GM12878 (cell line): ENCODE measurements around the gene OCM.

DNA sequence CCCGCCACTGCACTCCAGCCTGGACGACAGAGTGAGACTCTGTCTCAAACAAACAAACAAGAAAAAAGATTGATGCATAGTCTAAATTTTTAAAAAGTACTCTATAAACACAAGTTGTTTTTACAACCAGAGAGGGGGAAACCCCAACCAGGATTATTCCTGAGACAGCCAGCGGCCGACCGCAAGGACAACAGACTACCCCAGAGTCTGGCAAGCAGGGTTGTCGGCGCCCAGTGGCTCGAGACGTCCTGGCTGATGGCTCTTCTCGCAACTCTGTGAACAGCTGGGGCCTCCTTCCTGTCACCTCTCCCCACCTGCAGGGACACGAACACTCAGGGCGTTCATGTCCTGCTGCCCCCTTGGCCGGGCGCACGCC, 23.7 kb downstream of the FBXL18 start:
- RAMPAGE, long total RNA: no peak
- RRBS, 2 experiments: no CpG with 5 or more reads among the region's 15 CpGs
CAGE:
- cytosol, long polyA minus RNA: no peak
- cytosol, long polyA plus RNA: no peak
- long polyA plus RNA: no peak
- nucleolus, long total RNA: no peak
- nucleus, long polyA plus RNA: no peak
- nucleus, long total RNA: no peak

- RAMPAGE, long total RNA: no peak
- RRBS, 2 experiments: no CpG with 5 or more reads among the region's 18 CpGs
CAGE:
- cytosol, long polyA minus RNA: no peak
- cytosol, long polyA plus RNA: no peak
- long polyA plus RNA: no peak
- nucleolus, long total RNA: no peak
- nucleus, long polyA plus RNA: no peak
- nucleus, long total RNA: no peak
These were observed 21.6 kb downstream of the FBXL18 start for GRCh38 chr7:5491938-5492560.

- RAMPAGE, long total RNA: no peak
- RRBS, 2 experiments: no CpG with 5 or more reads among the region's 14 CpGs
CAGE:
- cytosol, long polyA minus RNA: start-site peak on the plus strand at chr7:5527723-5527730, 26 reads
- cytosol, long polyA plus RNA: no peak
- long polyA plus RNA: no peak
- nucleolus, long total RNA: no peak
- nucleus, long polyA plus RNA: no peak
- nucleus, long total RNA: no peak
These were observed 2.8 kb downstream of the ACTB start for GRCh38 chr7:5527580-5527980.

- RAMPAGE, long total RNA: no peak
- RRBS, 2 experiments: no CpG with 5 or more reads among the region's 7 CpGs
CAGE:
- cytosol, long polyA minus RNA: no peak
- cytosol, long polyA plus RNA: no peak
- long polyA plus RNA: no peak
- nucleolus, long total RNA: no peak
- nucleus, long polyA plus RNA: no peak
- nucleus, long total RNA: no peak
These were observed 87.2 kb downstream of the RNF216 start for GRCh38 chr7:5694021-5694808.

DNA sequence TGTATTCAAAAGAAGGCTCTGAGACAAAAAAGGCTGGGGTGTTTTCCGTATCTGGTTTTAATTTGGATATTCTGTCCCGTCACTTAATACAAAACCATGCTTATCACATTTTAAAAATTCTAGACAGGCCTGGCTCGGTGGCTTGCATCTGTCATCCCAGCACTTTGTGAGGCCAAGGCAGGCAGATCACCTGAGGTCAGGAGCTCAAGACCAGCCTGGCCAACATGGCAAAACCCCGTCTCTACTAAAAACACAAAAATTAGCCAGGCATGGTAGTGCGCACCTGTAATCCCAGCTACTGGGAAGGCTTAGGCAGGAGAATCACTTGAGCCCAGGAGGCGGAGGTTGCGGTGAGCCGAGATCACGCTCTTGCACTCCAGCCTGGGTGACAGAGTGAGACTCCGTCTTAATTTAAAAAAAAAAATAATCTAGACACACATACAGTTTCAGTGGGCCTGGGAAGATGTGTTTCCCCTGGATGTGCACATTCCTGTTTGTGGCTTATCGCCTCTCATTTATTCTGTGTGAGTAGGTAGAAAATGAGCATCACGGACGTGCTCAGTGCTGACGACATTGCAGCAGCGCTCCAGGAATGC, at the start of gene OCM:
TSS of gene OCM (plus strand) at position 448 of the 596 bp plus-strand sequence.
- RAMPAGE, long total RNA: no peak
- RRBS, 2 experiments: no CpG with 5 or more reads among the region's 15 CpGs
CAGE:
- cytosol, long polyA minus RNA: no peak
- cytosol, long polyA plus RNA: no peak
- long polyA plus RNA: no peak
- nucleolus, long total RNA: no peak
- nucleus, long polyA plus RNA: no peak
- nucleus, long total RNA: no peak

DNA sequence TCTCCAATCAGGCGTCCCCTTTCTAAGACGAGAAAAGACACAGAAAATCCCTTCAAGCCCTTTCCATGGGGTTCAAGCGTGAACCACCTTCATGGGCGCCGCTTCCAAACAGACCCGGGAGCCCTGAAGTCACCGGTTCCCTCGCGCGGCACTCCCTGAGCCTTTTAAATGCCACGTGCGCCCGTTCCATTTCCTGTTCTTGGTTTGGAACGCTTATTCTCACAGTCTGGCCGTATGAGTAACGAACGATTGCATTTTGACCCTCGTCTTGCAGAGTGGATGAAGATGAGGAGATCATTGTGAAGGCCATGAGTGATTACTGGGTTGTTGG, 25.0 kb downstream of the CCZ1 start:
- RAMPAGE, long total RNA: no peak
- RRBS, 2 experiments: no CpG with 5 or more reads among the region's 18 CpGs
CAGE:
- cytosol, long polyA minus RNA: no peak
- cytosol, long polyA plus RNA: no peak
- long polyA plus RNA: no peak
- nucleolus, long total RNA: no peak
- nucleus, long polyA plus RNA: no peak
- nucleus, long total RNA: no peak

DNA sequence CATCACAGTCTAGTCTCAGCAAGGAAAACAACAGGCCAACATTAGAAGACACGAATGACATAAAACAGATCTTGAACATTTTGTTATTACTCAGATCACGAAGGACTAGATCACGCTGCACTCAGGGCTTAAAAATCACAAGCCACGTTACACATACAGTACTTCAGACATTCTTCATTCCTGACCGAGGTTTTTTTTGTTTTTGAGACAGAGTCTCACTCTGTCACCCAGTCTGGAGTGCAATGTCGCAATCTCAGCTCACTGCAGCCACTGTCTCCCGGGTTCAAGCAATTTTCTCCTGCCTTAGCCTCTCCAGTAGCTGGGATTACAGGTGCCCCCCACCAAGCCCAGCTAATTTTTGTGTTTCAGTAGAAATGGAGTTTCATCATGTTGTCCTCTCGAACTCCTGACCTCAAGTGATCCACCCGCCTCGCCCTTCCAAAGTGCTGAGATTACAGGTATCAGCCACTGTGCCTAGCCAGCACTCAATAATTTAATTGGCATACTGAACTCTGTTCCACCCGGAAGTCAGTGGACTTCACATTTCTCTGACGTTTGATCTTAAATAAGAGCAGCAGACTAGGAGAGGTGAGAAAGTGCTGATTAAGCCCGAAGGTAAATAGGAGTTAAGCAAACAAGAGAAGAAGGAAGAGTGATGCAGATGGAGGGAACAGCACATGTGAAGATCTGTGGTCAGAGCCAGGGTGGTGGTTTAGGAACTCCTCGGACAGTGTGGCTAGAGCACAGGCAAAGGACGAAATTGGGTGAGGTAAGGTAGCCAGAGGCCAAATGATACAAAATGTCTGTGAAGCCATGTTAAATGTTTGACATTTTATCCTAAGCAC, 3.5 kb downstream of the AIMP2 start:
- RAMPAGE, long total RNA: no peak
- RRBS, 2 experiments: no CpG with 5 or more reads among the region's 15 CpGs
CAGE:
- cytosol, long polyA minus RNA: no peak
- cytosol, long polyA plus RNA: no peak
- long polyA plus RNA: no peak
- nucleolus, long total RNA: no peak
- nucleus, long polyA plus RNA: no peak
- nucleus, long total RNA: no peak

- RAMPAGE, long total RNA: no peak
- RRBS, 2 experiments: no CpG with 5 or more reads among the region's 34 CpGs
CAGE:
- cytosol, long polyA minus RNA: no peak
- cytosol, long polyA plus RNA: no peak
- long polyA plus RNA: no peak
- nucleolus, long total RNA: no peak
- nucleus, long polyA plus RNA: no peak
- nucleus, long total RNA: no peak
These were observed 57.7 kb downstream of the USP42 start for GRCh38 chr7:6162016-6163261.

GRCh38 chr7:6257674-6258057, 14.8 kb downstream of the CYTH3 start:
- RAMPAGE, long total RNA: no peak
- RRBS, 2 experiments: no CpG with 5 or more reads among the region's 4 CpGs
CAGE:
- cytosol, long polyA minus RNA: no peak
- cytosol, long polyA plus RNA: no peak
- long polyA plus RNA: start-site peak on the minus strand at chr7:6257776-6257798, 351 and 61 reads in 2 replicates
- nucleolus, long total RNA: start-site peak on the minus strand at chr7:6257776-6257798, 528 reads
- nucleus, long polyA plus RNA: start-site peak on the minus strand at chr7:6257790-6257798, 783 and 543 reads in 2 replicates
- nucleus, long total RNA: start-site peak on the minus strand at chr7:6257806-6257816, 248 reads

- RAMPAGE, long total RNA: no peak
- RRBS, 2 experiments: no CpG with 5 or more reads among the region's 13 CpGs
CAGE:
- cytosol, long polyA minus RNA: no peak
- cytosol, long polyA plus RNA: no peak
- long polyA plus RNA: no peak
- nucleolus, long total RNA: no peak
- nucleus, long polyA plus RNA: no peak
- nucleus, long total RNA: no peak
These were observed 1.5 kb downstream of the CYTH3 start for GRCh38 chr7:6270923-6271348.

- RAMPAGE, long total RNA: no peak
- RRBS, 2 experiments: no CpG with 5 or more reads among the region's 13 CpGs
CAGE:
- cytosol, long polyA minus RNA: no peak
- cytosol, long polyA plus RNA: no peak
- long polyA plus RNA: no peak
- nucleolus, long total RNA: no peak
- nucleus, long polyA plus RNA: no peak
- nucleus, long total RNA: no peak
These were observed 23.7 kb downstream of the RAC1 start for GRCh38 chr7:6397990-6398522.

DNA sequence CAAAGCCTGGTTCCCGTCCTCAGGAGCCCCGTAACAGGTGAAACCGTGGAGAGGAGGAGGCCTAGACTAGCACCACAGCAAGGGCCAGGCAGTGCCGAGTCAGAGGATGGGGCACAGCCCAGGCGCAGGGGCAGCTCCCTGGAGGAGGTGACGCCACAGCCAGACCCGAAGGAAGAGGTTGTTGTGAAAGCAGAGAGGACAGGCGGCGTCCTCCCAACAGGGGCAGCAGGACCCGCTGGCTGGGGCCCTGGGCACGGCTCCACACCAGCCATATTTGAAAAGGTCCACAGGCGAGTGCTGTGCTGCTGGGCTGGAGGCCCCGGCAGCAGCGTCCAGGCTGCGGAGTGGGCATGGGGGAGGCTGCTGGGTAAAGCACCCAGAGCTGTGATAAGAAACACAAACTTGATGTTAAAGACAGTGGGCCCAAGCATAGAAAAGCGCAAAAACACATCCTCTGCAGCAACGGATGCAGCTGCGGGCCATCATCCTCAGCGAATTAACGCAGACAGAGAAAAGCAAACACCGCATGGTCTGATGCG, 25.6 kb downstream of the DAGLB start:
- RAMPAGE, long total RNA: no peak
- RRBS, 2 experiments: no CpG with 5 or more reads among the region's 22 CpGs
CAGE:
- cytosol, long polyA minus RNA: no peak
- cytosol, long polyA plus RNA: no peak
- long polyA plus RNA: no peak
- nucleolus, long total RNA: no peak
- nucleus, long polyA plus RNA: no peak
- nucleus, long total RNA: no peak

GRCh38 chr7:6424483-6424868, 23.3 kb downstream of the DAGLB start:
- RAMPAGE, long total RNA: no peak
- RRBS, 2 experiments: no CpG with 5 or more reads among the region's 11 CpGs
CAGE:
- cytosol, long polyA minus RNA: no peak
- cytosol, long polyA plus RNA: no peak
- long polyA plus RNA: no peak
- nucleolus, long total RNA: no peak
- nucleus, long polyA plus RNA: no peak
- nucleus, long total RNA: no peak

DNA sequence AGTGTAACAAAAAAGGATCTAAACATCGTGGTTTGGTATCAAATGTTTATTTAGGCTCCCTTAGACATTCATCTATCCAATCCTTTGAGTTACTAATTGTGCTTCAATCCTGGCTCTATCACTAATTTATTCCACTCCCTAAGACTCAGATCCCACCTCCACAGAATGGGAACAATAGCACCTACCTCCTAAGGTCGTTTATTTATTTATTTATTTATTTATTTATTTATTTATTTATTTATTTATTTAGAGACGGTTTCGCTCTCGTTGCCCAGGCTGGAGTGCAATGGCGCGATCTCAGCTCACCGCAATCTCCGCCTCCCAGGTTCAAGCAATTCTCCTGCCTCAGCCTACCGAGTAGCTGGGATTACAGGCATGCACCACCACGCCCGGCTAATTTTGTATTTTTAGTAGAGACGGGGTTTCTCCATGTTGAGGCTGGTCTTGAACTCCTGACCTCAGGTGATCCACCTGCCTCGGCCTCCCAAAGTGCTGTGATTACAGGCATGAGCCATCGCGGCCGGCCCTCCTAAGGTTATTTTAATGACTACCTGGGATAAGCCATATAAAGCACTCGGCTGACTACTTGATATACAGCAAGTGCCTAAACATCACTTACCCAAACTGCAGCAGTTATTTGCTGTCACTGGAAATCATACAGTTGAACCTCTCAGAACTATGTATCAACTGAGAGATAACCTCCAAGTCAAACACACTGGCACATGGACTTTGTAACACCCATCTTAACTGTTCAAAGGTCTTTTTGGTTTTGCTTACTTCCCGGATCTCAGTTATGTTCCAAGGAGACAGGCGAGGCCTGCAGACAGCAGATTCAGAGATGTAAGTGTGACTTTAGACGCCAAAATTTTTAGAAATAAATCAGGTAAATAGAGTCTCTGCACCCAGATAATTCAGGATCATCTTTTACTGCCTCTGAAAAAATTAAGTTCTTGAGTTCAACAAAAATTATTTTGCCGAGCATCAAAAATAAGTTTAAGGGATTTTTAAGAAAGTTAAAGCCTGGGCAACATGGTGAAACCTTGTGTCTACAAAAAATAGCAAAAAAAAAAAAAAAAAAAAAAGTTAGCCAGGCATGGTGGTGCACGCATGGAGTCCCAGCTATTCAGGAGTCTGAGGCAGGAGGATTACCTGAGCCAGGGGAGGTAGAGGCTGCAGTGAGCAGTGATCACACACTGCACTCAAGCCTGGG, 1.8 kb downstream of the KDELR2 start:
- RAMPAGE, long total RNA: no peak
- RRBS, 2 experiments: no CpG with 5 or more reads among the region's 23 CpGs
CAGE:
- cytosol, long polyA minus RNA: no peak
- cytosol, long polyA plus RNA: no peak
- long polyA plus RNA: no peak
- nucleolus, long total RNA: no peak
- nucleus, long polyA plus RNA: no peak
- nucleus, long total RNA: no peak

DNA sequence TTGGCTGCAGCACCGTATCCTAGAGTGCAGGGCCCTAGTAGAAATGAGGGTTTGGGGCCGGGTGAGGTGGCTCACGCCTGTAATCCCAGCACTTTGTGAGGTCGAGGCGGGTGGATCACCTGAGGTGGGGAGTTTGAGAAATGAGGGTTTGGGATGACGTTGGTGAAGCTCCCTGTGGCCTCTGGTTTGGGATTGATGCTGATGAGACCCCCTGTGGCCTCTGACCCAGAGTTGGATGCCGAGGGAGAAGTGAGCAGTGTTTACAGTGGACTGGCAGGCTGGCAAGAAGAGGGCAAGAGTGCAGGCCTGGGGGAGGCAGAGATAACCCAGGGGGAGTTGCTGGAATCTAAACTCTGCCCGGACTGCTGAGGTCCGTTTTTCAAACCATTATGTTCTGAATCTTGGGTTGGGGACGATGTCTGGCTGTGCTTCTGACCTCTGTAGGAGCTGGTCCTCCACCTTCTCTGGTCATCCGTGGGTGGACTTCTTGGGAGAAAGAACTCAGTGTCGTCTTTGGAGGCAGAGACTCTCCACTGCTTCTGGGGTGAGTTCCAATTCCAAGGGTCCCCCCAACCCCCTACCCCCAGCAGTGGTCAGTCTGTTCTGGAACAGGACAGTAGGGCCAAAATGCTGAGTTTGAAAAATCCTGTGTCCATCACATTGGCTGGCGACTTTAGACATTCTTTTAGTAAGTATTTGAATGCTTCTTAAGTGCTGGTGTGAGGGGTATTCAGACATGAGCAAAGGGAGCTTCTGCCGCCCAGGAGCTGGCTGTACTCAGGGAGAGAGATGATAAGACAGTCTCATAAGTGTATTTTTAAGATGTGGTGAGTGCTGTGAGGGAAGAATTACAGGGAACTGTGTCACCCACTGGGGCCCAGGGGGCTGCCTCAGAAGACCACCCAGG, 1.7 kb downstream of the ZNF316 start:
- RAMPAGE, long total RNA: no peak
- RRBS, 2 experiments: no CpG with 5 or more reads among the region's 14 CpGs
CAGE:
- cytosol, long polyA minus RNA: no peak
- cytosol, long polyA plus RNA: no peak
- long polyA plus RNA: no peak
- nucleolus, long total RNA: start-site peak on the plus strand centred at position 433 of the sequence, 581 bp wide, 26 reads
- nucleus, long polyA plus RNA: no peak
- nucleus, long total RNA: no peak

DNA sequence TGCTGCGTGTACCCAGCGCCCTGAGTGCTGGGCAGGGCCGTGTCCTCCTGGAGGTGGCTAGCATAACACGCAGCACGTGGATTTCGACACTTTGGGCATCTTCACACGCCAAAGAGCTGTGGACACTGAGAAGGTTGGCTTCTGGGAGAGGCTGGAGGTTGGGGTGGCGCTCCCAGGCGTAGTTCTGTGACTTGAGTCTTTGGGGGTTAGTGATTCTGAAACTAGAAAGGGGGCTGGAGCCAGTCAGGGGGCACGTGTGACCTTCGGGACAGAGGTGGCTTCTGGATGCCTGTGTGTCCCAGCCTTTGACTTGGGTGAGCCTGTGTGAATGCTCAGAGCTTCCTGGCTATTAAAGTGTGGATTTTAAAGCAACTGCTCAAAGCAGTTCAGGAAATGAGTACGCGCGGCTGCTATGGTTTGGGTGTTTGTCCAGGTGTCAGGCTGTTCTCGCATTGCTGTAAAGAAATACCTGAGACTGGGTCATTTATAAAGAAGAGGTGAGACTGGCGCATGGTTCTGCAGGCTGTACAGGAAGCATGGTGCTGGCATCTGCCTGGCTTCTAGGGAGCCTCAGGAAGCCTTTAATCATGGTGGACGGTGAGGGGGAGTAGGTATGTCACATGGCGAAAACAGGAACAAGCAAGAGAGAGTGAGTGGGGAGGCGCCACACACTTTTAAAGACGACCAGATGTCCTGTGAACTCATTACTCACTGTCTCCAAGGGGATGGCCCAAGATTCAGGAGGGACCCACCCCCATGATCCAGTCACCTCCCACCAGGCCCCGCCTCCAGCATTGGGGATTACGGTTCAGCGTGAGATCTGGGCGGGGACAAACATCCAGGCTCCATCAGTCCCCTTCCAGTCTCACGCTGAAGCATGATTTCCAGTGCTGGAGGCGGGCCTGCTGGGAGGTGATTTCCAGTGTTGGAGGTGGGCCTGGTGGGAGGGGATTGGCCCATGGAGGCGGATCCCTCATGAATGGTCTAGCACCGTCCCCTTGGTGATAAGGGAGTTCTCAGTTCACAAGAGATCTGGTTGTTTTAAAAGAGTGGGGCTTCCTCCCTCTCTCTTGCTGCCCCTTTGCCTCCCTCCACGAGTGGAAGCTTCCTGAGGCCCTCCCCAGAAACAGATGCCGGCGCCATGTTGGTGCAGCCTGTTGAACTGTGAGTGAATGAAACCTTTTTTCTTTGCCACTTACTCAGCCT, 3.1 kb downstream of the ZNF316 start:
- RAMPAGE, long total RNA: no peak
- RRBS, 2 experiments: no CpG with 5 or more reads among the region's 31 CpGs
CAGE:
- cytosol, long polyA minus RNA: no peak
- cytosol, long polyA plus RNA: no peak
- long polyA plus RNA: no peak
- nucleolus, long total RNA: no peak
- nucleus, long polyA plus RNA: no peak
- nucleus, long total RNA: no peak

DNA sequence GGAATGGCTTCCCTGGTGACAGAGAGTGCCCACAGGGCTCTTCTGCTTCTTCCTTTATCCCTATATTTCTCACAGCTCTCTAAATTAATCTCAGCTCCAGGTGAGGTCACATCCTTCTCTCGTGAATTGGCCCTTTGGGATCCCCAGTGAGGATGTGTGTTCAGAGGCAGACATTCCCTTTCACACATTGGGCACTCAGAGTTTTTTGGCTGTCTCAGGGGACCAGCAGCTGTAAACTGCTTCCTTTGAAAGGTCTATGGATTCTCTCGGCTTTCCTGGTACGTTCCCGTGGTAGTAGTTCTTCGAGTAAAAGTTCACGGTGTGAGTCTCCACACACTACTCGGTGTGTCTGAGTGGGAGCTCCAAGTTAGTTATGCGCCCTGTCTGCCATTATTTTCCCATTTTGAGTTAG, 19.6 kb downstream of the C1GALT1 start:
- RAMPAGE, long total RNA: no peak
- RRBS, 2 experiments: no CpG with 5 or more reads among the region's 8 CpGs
CAGE:
- cytosol, long polyA minus RNA: no peak
- cytosol, long polyA plus RNA: no peak
- long polyA plus RNA: no peak
- nucleolus, long total RNA: no peak
- nucleus, long polyA plus RNA: no peak
- nucleus, long total RNA: no peak

GRCh38 chr7:7254670-7255473, 72.5 kb downstream of the C1GALT1 start:
- RAMPAGE, long total RNA: no peak
- RRBS, 2 experiments: no CpG with 5 or more reads among the region's 7 CpGs
CAGE:
- cytosol, long polyA minus RNA: no peak
- cytosol, long polyA plus RNA: no peak
- long polyA plus RNA: no peak
- nucleolus, long total RNA: no peak
- nucleus, long polyA plus RNA: no peak
- nucleus, long total RNA: no peak

GRCh38 chr7:7260771-7261281, 78.5 kb downstream of the C1GALT1 start:
- RAMPAGE, long total RNA: no peak
- RRBS, 2 experiments: no CpG with 5 or more reads among the region's 10 CpGs
CAGE:
- cytosol, long polyA minus RNA: no peak
- cytosol, long polyA plus RNA: no peak
- long polyA plus RNA: no peak
- nucleolus, long total RNA: no peak
- nucleus, long polyA plus RNA: no peak
- nucleus, long total RNA: no peak

DNA sequence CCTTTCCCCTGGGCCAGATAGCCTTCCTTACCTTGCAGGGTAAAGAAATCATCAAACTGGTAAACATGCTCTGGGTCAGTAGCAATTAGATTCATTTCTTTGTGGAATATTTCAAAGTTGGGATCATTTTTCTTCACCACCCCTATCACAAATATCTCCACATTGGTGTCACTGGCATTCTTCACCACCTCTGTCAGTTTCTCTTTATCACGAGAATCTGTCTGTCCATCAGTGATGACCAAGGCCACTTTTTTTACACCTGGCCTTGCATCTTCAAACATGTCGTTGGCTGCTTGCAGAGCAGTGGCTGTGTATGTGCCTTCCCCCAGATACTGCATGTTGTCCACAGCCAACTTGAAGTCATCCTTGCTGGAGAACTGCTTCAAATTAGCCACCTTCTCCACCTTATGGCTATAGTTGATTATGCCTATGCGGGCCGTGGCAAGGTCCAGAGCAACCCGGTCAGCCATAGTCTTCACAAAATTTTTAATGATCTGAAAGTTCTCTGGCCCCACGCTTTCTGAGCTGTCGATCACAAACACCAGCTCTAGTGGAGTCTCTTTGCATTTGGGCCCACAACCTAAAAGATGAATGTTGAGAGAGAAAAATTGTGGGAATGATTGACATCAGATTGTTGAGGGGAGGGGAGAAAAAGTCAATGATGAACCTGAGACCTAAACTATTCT, 162.6 kb downstream of the COL28A1 start:
- RAMPAGE, long total RNA: no peak
- RRBS, 2 experiments: no CpG with 5 or more reads among the region's 7 CpGs
CAGE:
- cytosol, long polyA minus RNA: no peak
- cytosol, long polyA plus RNA: no peak
- long polyA plus RNA: no peak
- nucleolus, long total RNA: no peak
- nucleus, long polyA plus RNA: no peak
- nucleus, long total RNA: no peak